Endothelial cell of umbilical vein (primary cell): ENCODE measurements around a stretch of chr1.

- PRO-cap = unidirectional peak, minus-strand start at chr1:15494109
CAGE:
- cytosol, long polyA minus RNA = no peak
- cytosol, long polyA plus RNA = no peak
- long polyA plus RNA = no peak
- nucleus, long polyA minus RNA = no peak
- nucleus, long polyA plus RNA = no peak
Observed at GRCh38 chr1:15493804-15494386, 18.0 kb downstream of the CELA2B start.

GRCh38 chr1:15669142-15669654 lies 9.7 kb downstream of the RSC1A1 start:
- PRO-cap = no peak
CAGE:
- cytosol, long polyA minus RNA = no peak
- cytosol, long polyA plus RNA = no peak
- long polyA plus RNA = no peak
- nucleus, long polyA minus RNA = no peak
- nucleus, long polyA plus RNA = no peak

GRCh38 chr1:15669655-15670370 lies 10.3 kb downstream of the RSC1A1 start:
- PRO-cap = no peak
CAGE:
- cytosol, long polyA minus RNA = no peak
- cytosol, long polyA plus RNA = no peak
- long polyA plus RNA = no peak
- nucleus, long polyA minus RNA = no peak
- nucleus, long polyA plus RNA = no peak

- PRO-cap = no peak
CAGE:
- cytosol, long polyA minus RNA = no peak
- cytosol, long polyA plus RNA = no peak
- long polyA plus RNA = no peak
- nucleus, long polyA minus RNA = no peak
- nucleus, long polyA plus RNA = no peak
Observed at GRCh38 chr1:15719633-15720194, 16.3 kb upstream of the SLC25A34 start.

- PRO-cap = no peak
CAGE:
- cytosol, long polyA minus RNA = no peak
- cytosol, long polyA plus RNA = no peak
- long polyA plus RNA = no peak
- nucleus, long polyA minus RNA = no peak
- nucleus, long polyA plus RNA = no peak
Observed at GRCh38 chr1:15734915-15735811, 895 bp upstream of the SLC25A34 start.

DNA sequence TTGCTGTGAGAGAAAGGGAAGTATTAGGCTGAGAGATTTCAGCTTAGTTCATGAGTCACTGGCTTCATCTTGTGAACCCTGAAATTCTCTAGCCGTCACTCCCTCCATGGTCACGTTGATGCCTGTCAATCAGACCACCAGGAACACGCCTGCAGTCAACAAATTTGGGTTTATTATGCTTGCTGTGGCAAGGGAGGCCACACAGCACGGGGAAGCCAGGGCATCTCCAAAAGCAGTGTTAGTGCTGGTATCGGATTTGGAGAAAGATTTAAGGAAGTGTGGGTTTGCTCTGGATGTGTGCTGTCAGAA lies 18.7 kb downstream of the UQCRHL start:
- PRO-cap = no peak
CAGE:
- cytosol, long polyA minus RNA = no peak
- cytosol, long polyA plus RNA = no peak
- long polyA plus RNA = no peak
- nucleus, long polyA minus RNA = no peak
- nucleus, long polyA plus RNA = no peak

DNA sequence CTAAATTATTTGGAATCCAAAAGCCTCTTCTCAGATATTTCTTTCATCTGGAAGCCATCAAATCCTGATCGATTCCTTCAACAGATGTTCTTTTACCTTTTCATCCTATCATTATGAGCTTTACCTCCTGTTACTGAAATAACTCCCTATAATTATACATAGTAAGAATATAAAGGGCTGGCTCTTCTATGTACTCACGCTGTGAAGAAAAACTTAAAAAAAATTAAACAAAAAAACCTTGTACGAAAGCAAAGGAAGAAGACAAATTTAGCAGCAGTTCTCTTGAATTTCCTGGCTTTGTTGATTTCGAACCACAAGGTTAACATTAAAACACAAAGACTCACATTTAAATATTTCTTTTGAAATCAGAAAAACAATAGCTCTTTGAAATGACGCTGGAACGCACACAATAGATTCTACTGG lies 13.7 kb upstream of the SPEN start:
- PRO-cap = no peak
CAGE:
- cytosol, long polyA minus RNA = no peak
- cytosol, long polyA plus RNA = no peak
- long polyA plus RNA = no peak
- nucleus, long polyA minus RNA = no peak
- nucleus, long polyA plus RNA = no peak

DNA sequence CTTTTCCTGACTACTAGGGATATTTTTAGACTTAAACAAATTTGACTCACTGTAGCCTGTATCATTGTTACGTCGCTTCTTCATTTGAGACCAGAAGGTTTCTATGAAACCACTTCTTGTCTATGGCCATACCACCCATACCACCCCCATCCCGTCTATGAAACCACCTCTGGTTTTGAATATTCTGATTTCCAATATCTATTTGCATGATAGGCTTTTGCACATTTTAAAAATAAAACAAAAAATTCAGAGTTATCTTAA lies 4.6 kb downstream of the SPEN start:
- PRO-cap = no peak
CAGE:
- cytosol, long polyA minus RNA = no peak
- cytosol, long polyA plus RNA = no peak
- long polyA plus RNA = no peak
- nucleus, long polyA minus RNA = no peak
- nucleus, long polyA plus RNA = no peak

DNA sequence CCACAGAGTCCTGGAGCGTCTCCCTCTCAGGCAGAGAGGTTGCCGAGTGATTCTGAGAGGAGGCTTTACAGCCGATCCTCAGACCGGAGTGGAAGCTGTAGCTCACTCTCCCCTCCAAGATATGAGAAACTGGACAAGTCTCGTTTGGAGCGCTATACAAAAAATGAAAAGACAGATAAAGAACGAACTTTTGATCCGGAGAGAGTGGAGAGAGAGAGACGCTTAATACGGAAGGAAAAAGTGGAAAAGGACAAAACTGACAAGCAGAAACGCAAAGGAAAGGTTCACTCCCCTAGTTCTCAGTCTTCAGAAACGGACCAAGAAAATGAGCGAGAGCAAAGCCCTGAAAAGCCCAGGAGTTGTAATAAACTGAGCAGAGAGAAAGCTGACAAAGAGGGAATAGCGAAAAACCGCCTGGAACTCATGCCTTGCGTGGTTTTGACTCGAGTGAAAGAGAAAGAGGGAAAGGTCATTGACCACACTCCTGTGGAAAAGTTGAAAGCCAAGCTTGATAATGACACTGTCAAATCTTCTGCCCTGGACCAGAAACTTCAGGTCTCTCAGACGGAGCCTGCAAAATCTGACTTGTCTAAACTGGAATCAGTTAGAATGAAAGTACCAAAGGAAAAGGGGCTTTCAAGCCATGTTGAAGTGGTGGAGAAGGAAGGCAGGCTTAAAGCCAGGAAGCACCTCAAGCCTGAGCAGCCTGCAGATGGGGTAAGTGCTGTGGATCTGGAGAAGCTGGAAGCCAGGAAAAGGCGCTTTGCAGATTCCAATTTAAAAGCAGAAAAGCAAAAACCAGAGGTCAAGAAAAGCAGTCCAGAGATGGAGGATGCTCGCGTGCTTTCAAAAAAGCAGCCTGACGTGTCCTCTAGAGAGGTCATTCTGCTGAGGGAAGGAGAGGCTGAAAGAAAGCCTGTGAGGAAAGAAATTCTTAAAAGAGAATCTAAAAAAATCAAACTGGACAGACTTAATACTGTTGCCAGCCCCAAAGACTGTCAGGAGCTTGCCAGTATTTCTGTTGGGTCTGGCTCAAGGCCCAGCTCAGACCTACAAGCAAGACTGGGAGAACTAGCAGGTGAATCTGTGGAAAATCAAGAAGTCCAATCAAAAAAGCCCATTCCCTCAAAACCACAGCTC lies 47.1 kb downstream of the ZBTB17 start:
- PRO-cap = no peak
CAGE:
- cytosol, long polyA minus RNA = no peak
- cytosol, long polyA plus RNA = no peak
- long polyA plus RNA = no peak
- nucleus, long polyA minus RNA = no peak
- nucleus, long polyA plus RNA = no peak

DNA sequence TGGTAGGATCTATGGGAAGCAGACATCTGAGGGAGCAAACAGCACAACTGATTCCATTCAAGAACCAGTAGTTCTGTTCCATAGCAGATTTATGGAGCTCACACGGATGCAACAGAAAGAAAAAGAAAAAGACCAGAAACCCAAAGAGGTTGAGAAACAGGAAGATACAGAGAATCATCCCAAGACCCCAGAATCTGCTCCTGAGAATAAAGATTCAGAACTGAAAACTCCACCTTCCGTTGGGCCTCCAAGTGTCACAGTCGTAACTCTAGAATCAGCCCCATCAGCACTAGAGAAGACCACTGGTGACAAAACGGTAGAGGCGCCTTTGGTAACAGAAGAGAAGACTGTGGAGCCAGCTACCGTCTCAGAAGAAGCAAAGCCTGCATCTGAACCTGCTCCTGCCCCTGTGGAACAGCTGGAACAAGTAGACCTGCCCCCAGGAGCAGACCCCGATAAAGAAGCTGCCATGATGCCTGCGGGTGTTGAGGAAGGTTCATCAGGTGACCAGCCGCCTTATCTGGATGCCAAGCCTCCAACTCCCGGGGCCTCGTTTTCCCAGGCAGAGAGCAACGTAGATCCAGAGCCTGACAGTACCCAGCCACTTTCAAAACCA lies 44.9 kb downstream of the ZBTB17 start:
- PRO-cap = no peak
CAGE:
- cytosol, long polyA minus RNA = no peak
- cytosol, long polyA plus RNA = no peak
- long polyA plus RNA = no peak
- nucleus, long polyA minus RNA = no peak
- nucleus, long polyA plus RNA = no peak

DNA sequence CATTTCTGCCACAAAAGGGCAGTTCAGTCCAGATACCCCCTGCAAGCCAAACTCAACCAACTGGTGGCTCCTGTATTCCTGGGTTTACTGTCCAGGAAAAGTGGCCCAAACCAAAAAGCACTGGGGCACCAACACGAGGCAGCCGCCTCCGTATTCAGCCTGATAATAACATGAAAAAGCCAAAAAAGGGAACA lies 27.4 kb downstream of the ZBTB17 start:
- PRO-cap = no peak
CAGE:
- cytosol, long polyA minus RNA = no peak
- cytosol, long polyA plus RNA = no peak
- long polyA plus RNA = no peak
- nucleus, long polyA minus RNA = no peak
- nucleus, long polyA plus RNA = no peak

- PRO-cap = no peak
CAGE:
- cytosol, long polyA minus RNA = no peak
- cytosol, long polyA plus RNA = no peak
- long polyA plus RNA = no peak
- nucleus, long polyA minus RNA = no peak
- nucleus, long polyA plus RNA = no peak
Observed at GRCh38 chr1:16068334-16069077, 4.9 kb downstream of the FAM131C start.

GRCh38 chr1:16163920-16164741 lies 8.3 kb upstream of the EPHA2 start:
- PRO-cap = bidirectional peak, plus-strand start at chr1:16164268, minus-strand start at chr1:16164273
CAGE:
- cytosol, long polyA minus RNA = no peak
- cytosol, long polyA plus RNA = no peak
- long polyA plus RNA = no peak
- nucleus, long polyA minus RNA = no peak
- nucleus, long polyA plus RNA = no peak

DNA sequence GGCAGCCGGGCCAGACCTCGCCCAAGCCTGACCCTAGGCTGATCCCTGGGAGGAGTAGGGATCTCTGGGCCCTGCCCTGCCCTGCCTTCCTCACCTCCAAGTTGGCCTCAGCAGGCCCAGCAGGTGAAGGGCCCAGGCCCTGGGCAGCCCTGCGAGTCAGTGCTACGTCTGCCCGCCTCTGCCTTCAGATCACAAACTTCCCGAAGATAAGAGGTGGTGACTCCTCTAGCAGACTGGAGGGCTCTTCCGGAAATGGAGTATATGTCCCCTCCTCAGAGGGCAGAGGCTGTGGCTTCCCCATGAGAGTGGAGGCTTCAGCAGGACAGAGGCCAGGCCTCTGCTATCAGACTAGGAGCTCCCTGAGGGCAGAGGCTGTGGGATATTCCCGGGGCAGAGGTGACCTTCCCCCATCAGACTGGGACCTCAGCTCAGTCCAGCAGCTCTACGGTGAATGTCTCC lies 15.8 kb upstream of the EPHA2 start:
- PRO-cap = no peak
CAGE:
- cytosol, long polyA minus RNA = no peak
- cytosol, long polyA plus RNA = no peak
- long polyA plus RNA = no peak
- nucleus, long polyA minus RNA = no peak
- nucleus, long polyA plus RNA = no peak

GRCh38 chr1:16226639-16227256 lies 10.2 kb downstream of the CPLANE2 start:
- PRO-cap = no peak
CAGE:
- cytosol, long polyA minus RNA = no peak
- cytosol, long polyA plus RNA = no peak
- long polyA plus RNA = no peak
- nucleus, long polyA minus RNA = no peak
- nucleus, long polyA plus RNA = no peak

GRCh38 chr1:16286654-16287614 lies 50.0 kb upstream of the CPLANE2 start:
- PRO-cap = no peak
CAGE:
- cytosol, long polyA minus RNA = no peak
- cytosol, long polyA plus RNA = no peak
- long polyA plus RNA = no peak
- nucleus, long polyA minus RNA = no peak
- nucleus, long polyA plus RNA = no peak

DNA sequence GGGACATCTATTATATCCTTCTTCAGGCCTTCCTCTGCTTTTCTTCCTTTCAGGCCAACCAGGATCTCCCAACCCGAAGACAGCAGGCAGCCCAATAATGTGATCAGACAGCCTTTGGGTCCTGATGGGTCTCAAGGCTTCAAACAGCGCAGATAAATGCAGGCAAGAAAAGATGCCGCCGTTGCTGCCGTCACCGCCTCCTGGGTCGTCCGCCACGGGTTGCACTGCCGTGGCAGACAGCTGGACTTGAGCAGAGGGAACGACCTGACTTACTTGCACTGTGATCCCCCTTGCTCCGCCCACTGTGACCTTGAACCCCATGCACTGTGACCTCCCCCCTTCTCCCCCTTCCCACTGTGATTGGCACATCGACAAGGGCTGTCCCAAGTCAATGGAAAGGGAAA lies 27.9 kb downstream of the SZRD1 start:
- PRO-cap = no peak
CAGE:
- cytosol, long polyA minus RNA = no peak
- cytosol, long polyA plus RNA = no peak
- long polyA plus RNA = no peak
- nucleus, long polyA minus RNA = no peak
- nucleus, long polyA plus RNA = no peak

DNA sequence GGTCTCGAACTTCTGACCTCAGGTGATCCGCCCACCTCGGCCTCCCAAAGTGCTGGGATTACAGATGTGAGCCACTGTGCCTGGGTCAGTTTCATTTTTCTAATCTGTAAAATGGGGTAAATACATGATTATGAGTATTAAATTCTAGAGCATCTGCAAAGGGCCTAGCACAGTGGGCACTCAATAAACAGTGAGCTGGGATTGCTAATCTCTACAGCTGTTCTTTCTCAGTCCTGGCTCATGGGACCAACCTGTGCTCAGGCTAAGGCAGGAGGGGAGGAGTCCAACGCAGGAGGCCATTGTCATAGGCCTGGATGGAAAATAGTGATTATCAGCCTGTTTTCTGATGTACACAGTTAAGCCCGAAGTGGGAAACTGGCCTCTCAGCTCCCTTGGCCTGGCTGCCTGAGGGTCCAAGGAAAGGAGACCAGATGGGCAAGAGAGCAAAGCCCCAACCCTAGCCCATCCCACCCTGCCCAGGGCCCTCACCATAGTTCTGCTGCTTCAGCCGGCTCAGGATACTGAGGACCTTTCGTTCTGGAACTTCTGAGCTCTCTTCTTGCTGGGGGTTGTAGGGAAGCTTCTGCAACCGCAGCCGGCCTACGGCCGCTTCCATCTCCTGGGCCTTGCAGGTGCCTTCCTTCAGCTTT lies 33.3 kb downstream of the SZRD1 start:
- PRO-cap = no peak
CAGE:
- cytosol, long polyA minus RNA = no peak
- cytosol, long polyA plus RNA = no peak
- long polyA plus RNA = no peak
- nucleus, long polyA minus RNA = no peak
- nucleus, long polyA plus RNA = no peak

GRCh38 chr1:16612906-16613819 lies 172.6 kb downstream of the NECAP2 start:
- PRO-cap = unidirectional peak, plus-strand start at chr1:16613131; bidirectional peak, plus-strand start at chr1:16613373, minus-strand start at chr1:16613282; bidirectional peak, plus-strand start at chr1:16613635, minus-strand start at chr1:16613550
CAGE:
- cytosol, long polyA minus RNA = start-site peak on the minus strand at chr1:16613544-16613556, 21 reads
- cytosol, long polyA plus RNA = no peak
- long polyA plus RNA = start-site peak on the minus strand at chr1:16613503-16613552, 198 and 126 reads in 2 replicates
- nucleus, long polyA minus RNA = start-site peak on the minus strand at chr1:16613360-16613457, 19 reads; start-site peak on the minus strand at chr1:16613527-16613552, 268 reads
- nucleus, long polyA plus RNA = start-site peak on the minus strand at chr1:16613500-16613552, 110 and 270 reads in 2 replicates

- PRO-cap = no peak
CAGE:
- cytosol, long polyA minus RNA = no peak
- cytosol, long polyA plus RNA = no peak
- long polyA plus RNA = no peak
- nucleus, long polyA minus RNA = no peak
- nucleus, long polyA plus RNA = no peak
Observed at GRCh38 chr1:16623390-16623881, 182.9 kb downstream of the NECAP2 start.